Temporal lobe (tissue), 2 donors: Measurements from ENCODE around the genes SLC17A8, MYBPC1 and DRAM1.

DNA sequence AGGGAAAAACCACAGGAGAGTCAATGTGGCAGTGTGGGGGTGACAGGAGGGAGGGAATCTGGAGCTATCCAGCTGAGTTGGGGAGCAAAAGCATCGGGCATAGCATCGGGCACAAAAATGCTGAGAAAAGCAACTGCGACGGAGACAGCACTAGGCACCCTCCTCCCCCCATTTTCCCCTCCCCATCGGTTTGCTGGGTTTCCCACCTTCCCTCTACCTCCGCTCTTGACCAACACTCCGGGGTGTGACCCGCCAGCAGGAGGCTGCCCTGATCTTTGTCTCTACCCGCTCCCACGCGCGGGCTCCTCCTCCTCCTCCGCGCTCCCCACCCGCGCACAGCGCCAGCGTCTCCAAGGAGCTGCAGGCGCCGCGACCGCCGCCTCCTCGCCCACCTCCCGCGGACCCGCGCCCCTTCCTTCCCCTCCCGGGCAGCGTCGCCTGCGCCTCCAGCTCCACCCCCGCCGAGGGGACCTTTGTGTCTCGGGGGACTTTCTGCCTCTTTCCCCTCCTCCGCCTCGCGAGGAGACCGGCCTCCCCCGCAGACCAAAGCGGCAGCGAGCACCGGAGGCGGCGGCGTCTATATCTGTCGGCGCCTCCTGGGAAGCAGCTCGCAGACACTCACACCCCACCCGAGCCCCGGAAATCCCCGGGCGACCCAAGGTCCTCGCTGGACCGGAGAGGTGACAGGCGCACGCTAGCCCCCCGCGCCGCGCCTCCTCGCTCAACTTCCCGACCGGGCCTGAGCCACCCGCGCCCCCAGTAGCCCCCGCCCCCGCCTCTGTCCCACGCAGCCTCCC is 913 bp downstream of the CDK17 start:
- RAMPAGE, long total RNA, result no peak

GRCh38 chr12:96699076-96699386 is 208.0 kb upstream of the NEDD1 start:
- RAMPAGE, long total RNA, result no peak

- RAMPAGE, long total RNA, result no peak
Observed at GRCh38 chr12:97756181-97756409, 759.3 kb upstream of the TMPO start.

DNA sequence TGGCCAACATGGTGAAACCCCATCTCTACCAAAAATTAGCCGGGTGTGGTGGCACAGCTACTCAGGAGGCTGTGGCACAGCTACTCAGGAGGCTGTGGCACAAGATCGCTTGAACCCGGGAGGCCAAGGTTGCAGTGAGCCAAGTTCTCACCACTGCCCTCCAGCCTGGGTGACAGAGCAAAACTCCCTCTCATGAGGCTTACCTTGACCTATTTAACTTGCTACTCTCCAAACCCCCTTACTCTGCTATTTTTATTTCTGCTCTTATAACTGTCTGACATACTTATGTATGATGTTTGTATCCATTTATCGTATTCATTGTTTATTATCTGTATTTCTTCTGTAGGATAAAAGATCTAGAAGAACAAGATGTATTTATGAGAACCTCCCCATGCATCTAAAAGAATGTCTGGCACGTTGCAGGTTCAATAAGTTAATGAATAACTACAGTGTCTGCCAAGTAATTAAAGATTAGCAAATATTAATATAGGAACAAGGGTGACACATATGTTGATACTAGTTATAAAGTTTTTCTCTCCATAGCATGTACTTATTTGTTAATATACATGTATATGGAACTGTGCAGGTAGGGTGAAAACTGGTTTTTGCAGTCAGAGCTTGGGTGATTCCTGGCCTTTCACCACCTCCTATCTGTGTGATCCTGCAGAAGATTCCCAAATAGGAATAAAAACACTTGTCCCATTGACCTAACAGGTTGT is 15.5 kb upstream of the TMPO start:
- RAMPAGE, long total RNA, result no peak

GRCh38 chr12:98516239-98516716 is 888 bp downstream of the TMPO start:
- RAMPAGE, long total RNA, result no peak

- RAMPAGE, long total RNA, result no peak
Observed at GRCh38 chr12:98574312-98574759, 19.1 kb upstream of the SLC25A3 start.

DNA sequence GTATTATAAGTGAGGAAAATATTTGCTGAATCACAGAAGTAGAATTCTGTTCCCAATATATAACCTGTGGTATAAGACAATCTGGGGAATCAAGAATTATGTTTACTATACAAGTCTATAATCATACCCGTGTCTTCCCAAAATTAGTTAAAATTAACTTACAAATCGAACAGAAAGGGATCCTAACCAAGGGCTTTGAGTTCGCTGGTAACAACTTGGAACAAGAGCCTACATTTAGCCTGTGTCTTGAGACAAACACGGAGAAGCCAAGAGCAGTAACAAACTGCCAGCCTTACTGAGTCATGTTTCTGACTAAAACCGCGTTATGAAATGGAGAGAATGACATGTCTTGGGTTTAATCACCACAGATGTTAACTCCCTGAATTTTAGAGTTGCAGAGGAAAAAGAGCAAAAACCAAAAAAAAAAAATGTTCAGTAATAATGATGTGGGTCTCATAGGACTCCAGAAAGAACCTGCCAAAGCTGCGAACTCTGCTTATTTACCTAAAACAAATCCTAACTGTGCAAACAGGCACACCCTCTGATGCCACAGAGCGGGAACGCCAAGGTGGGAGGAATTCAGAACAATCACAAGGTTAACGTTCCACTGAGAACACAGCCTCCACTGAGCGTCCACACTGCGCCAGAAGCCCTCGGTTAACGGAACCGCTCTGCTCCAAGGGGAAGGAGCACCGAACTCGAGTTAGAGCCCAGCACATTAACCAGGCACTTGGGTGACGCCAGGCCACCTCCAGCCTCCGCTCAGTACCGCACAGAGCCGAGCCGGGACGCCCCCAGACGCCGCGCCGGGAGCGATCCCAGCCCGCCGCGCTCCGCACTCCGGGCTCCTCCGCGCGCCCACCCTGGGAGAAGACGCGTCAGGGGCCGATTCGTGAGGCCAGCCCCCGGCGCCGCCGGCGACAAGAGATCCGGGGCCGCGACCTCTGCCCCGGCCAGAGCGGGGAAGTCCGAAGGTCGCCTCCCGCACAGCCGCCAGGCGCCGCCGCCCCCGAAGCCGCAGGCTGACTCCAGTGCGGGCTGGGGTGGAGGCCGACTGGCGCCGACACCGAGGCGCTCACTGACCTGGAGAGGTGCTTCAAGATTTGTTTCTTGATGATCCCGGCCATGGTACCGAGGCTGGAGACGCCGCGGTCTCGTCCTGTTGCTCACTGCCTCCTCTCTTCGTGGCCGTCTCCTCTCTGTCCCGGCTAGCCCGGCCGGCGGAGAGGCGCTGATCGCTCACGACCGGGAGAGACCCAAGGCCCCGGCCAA is 729 bp downstream of the BLTP3B start:
- RAMPAGE, long total RNA, result no peak

DNA sequence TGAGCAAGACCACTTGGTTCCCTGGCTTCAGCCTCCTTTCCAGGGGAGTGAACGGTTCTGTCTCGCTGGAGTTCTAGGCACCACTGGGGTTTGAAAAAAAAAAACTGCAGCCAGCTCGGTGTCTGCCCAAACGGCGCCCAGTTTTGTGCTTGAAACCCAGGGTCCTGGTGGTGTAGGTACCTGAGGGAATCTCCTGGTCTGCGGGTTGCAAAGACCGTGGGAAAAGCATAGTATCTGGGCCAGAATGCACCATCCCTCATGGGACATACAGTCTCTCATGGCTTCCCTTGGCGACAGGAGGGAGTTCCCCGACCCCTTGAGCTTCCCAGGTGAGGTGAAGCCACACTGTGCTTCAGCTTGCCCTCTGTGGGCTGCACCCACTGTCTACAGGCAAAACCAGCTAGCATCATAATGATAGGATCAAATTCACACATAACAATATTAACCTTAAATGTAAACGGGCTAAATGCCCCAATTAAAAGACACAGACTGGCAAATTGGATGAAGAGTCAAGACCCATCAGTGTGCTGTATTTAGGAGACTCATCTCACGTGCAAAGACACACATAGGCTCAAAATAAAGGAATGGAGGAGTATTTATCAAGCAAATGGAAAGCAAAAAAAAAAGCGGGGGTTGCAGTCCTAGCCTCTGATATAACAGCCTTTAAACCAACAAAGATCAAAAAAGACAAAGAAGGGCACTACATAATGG is 37.4 kb downstream of the SCYL2 start:
- RAMPAGE, long total RNA, result no peak

- RAMPAGE, long total RNA, result start-site peak on the plus strand at chr12:100357051-100357098, 16 and 5 reads in 2 replicates
Observed at GRCh38 chr12:100356747-100357478, at the start of gene SLC17A8. TSS of gene SLC17A8 (plus strand) at chr12:100357074.

GRCh38 chr12:100410452-100410687 is 53.5 kb downstream of the SLC17A8 start:
- RAMPAGE, long total RNA, result no peak

- RAMPAGE, long total RNA, result no peak
Observed at GRCh38 chr12:100593358-100594343, 20.2 kb downstream of the GAS2L3 start.

DNA sequence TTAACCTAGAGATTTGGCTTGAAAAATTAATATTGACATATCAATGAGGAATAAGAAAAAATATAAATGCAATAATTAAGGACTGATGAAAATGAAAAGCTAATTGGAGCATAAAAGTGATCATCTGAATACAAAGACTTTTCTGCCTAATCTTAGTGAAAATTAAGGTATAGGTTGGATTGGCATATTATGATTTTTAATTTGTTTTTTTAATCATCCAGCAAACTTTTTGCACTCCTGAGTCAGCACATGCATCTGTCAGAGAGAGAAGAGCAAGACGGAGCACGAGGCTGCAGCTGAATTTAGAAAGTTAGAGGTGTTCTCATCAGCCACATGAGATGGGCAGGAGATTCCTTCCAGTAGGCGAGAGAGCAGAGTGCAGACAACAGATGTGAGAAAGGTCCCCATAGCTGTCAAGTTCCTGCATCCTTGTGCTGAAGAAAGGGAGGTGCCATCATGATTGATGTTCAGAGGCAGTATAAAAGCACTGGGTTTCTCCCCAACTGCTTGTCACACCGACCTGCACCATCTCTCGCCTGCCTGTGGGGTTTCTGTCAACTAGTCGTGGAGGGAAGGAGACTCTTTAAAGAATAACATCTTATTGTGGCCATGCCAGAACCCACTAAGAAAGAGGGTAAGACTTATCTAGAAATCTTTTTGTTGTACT is at the start of gene MYBPC1:
Gene MYBPC1 (plus strand): TSS at position 510 of the 667 bp plus-strand sequence.
- RAMPAGE, long total RNA, result no peak

DNA sequence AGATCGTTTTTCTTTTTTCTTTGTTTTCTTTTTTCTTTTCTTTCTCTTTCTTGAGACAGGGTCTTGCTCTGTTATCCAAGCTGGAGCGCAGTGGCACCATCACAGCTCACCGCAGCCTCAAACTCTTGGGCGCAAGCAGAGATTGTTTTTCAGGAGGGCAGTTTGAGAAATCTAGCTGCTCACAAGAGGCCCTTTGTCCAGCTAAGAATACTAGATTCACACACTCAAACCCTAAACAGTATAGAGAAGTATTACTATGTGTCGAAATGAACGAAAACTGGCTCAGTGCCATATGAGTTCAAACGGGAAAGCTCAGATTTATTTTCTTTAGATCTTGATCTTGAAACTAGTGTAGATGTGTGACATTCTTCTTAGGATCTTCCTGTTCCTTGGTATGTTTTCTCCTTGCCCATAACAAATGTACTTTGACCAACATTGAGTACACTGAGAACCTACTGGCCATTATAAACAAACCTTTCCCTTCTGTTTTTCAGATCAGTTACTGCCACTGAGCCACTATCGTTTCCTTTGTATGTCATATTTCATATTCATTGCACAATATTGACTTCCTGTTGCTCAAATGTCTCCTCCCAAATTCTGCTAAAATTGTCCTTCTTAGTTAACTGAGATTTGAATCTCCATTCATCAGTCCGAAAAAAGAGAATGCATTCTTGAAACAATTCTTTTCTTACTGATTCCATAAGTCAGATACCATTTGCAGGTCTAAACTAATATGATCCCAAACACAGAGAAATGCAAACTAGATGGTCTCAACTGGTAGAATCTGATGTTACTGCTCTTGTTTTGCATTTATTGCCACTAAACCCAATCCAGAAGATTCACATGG is 21.3 kb downstream of the MYBPC1 start:
- RAMPAGE, long total RNA, result no peak

DNA sequence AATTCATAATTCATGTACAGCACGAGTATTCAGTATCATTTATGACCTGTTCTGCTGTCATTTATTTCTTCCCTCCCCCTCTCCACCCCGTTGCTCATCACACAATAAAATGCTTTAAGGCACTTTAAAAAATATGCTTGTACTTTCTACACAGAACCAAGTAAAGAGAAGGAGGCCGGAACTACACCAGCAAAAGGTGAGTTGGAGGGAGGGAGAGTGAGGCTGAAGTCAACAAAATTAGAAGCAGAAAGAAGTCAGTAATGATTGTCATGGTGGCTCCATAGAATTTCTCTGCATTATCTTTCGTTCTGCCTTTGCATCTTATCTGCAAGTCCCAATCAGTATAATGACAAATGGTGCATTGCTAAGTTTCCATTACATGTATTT is 22.3 kb downstream of the MYBPC1 start:
- RAMPAGE, long total RNA, result no peak

- RAMPAGE, long total RNA, result no peak
Observed at GRCh38 chr12:101665931-101666227, 31.6 kb upstream of the CHPT1 start.

DNA sequence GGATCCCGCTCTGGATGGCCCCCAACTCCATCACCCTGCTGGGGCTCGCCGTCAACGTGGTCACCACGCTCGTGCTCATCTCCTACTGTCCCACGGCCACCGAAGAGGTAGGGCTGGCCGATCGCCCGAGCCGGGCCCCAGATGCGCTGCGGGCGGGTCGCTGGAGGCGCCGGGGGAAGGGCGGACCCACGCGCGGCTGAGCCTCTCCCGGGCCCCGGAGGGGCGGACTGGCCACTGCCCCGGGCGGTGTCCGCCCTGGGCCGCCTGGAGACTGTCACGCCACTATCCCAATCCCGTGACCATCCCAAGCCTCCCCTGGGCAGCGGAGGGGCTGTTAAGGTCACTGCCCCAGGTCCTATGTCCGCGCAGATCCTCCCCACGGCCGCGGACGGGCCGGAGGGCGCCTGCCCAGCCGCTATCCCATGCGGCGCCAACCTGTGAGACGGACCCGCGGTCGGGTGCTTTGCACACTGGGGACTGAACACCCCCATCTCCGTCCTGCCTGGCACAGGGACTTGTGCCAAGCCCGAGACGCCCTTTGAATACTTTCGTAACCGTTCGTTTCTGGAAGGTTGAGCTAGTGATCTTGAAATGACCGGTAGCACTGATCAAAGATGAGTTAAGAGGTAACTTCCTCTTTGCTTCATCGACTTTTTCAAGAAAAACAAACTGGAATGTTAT is 728 bp downstream of the CHPT1 start:
- RAMPAGE, long total RNA, result no peak

DNA sequence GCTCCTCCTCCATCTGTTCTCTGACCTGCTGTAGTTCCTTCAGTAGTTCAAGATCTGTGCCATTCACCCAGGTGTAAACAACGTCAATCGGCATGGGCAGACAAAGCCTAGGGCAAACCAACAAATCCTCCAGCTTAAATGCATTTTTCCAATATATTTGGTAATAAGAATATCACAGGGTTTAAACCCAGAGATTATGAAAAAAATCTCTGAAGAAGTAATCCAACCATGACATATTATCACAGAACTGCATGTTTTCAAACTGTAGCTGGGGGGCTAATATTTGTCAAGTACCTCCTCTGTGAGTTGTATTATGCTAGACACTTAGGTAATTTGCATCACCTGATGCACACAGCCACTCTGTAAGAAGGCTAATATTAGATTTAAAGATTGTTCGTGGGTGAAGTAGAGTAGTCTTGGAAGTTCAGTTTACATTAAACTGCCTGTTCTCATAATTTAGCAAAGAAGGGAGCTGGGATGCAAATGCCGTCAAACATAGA is 40.8 kb downstream of the GNPTAB start:
- RAMPAGE, long total RNA, result no peak

GRCh38 chr12:101829841-101830205 is 936 bp downstream of the GNPTAB start:
- RAMPAGE, long total RNA, result no peak

DNA sequence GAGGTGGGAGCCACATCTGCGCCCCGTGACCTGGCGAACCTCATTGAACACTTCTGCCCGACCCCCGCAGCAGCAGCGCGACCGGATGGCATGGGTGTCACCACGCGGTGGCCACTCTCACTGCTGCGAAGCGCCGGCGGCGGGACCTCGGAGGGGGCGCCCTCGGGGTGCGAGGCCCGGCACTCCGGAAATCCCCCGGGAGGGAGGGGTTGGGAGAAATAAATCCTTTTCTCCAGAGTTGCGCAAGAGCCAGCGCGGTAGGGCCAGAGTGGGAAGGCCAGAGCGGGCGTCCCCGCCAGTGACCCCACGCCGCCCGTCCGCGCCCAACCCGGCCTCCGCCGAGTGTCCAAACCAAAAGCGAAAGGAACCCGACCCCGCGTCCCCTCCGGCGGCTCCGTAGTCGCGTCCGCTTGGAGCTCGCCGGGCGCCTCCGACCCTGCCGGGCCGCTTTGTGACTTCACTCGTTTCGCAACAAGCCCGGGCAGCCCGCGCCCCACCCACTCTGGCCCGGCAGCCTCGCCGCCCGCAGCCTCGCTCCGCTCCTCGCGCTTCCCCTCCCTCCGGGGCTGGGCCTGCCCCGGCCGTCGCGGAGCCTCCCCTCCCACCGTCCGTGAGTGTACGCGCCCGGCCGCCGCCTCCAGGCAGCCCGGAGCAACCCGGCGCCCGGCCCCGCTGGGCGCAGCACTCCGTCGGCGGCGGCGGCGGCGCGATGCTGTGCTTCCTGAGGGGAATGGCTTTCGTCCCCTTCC is at the start of gene DRAM1:
Gene DRAM1 (plus strand): TSS at position 500 of the 749 bp plus-strand sequence.
- RAMPAGE, long total RNA, result no peak

GRCh38 chr12:102063064-102063589 is 1.3 kb upstream of the WASHC3 start:
- RAMPAGE, long total RNA, result no peak